Thoracic aorta (tissue), 1 donor: ENCODE results near the genes TBC1D20 and TMEM74B.

- RAMPAGE, long total RNA = no peak
These were observed 3.0 kb downstream of the ZCCHC3 start for GRCh38 chr20:300159-300952.

- RAMPAGE, long total RNA = no peak
These were observed 1.0 kb upstream of the SOX12 start for GRCh38 chr20:323945-325073.

DNA sequence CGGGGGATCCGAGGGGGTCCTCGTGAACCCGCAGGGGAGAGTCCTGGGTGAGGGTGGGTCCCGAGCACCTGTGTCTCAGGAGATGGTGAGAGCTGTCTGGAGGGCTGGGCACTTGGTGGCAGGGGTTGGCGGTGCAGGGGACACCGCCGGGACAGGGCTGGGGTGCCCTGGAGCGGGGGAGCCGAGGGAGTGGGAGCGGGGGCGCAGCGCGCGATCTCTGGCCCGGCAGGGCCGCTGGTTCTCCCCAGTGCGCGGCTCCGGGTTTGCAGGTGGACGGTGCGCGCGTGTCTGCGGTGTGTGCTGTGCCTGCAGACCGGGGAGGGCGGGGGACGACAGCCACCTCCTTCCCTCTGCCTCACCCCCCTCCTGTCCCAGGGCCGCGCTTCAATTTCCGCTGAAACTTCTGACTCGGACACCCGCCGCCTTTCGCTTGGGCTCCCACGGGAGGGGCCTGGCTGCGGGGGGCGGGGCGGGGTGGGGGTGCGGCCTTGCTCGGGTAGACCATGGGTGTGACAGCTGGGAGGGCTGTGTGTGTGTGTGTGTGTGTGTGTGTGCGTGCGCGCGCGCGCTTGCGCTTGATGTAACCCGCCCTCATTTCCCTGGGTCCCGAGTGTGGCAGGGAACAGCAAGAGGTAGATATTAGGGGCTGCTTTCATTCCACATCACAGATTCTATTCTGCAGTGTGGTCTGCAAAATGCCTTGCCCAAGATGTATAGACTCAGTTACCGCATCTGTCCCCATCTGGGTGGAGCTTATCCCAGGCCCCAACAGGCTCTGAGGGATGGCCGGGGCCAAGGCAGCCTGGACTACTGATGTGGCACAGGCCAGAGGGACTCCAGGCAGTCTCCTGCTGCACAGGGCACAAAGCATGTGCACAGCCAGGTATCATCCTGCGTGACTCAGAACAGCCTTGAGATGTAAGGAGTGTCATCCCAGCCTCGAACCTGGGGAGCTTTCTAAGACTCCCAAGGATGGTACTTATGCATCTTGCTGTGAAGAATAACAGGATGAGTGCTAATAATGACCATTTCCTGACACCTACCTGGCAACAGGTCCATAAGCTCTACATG is 1.3 kb downstream of the TRIB3 start:
- RAMPAGE, long total RNA = no peak

- RAMPAGE, long total RNA = no peak
These were observed 868 bp downstream of the RBCK1 start for GRCh38 chr20:409043-409290.

GRCh38 chr20:433515-434081 is 25.5 kb downstream of the RBCK1 start:
- RAMPAGE, long total RNA = no peak

DNA sequence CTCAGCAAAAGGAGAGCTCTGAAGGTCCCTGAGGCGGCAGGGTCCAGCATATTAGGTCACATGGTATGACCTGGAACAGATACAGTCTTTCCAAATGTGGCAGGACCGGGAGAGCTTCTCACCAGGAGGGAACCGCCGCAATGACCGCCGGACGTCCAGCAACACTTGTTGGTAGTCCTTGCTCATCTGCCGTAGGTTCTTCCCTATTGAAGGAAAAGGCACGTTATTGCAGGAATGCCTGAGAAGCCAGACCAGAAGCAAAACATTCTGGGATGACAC is 17.5 kb downstream of the TBC1D20 start:
- RAMPAGE, long total RNA = no peak

- RAMPAGE, long total RNA = no peak
These were observed at the start of gene TBC1D20 for GRCh38 chr20:462183-462765. Gene TBC1D20, minus strand, starts transcription at chr20:462533.

DNA sequence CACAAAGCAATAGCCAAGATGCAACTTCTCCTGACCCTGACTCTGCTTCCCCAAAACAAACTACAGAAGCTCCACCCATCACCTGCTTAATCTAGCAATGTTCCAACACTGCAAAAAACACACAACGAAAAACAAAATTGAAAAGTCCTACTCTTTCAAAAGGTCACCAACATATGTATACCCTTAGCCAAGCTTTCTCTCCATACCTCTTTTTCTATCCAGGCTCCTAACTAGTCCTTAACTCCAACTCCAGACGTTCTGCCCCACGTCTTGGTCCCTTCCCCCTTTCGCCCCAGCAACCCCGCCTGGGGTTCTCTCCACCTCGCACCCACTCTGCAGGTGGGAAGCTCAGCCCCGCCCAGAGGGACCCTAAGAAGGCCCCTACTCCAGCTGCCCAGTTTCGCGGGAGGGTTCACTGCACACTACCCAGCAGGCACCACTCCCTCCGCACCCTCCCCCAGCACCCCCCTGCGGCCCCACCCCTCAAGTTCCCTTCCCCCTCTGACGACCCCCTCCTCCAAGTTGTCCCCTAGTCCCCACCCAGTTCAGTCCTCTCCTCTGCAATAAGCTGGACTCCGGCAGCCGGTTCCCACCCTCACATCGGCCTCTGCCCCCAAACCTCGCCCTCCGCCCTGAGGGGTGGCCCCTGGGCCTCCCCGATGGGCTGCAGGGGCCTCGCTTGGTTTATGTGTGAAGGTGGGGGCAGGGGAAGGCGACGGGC is 582 bp downstream of the CSNK2A1 start:
- RAMPAGE, long total RNA = no peak

GRCh38 chr20:605254-606373 is 4.5 kb downstream of the TCF15 start:
- RAMPAGE, long total RNA = no peak

GRCh38 chr20:676236-676963 is 798 bp upstream of the SCRT2 start:
- RAMPAGE, long total RNA = no peak

- RAMPAGE, long total RNA = no peak
These were observed 34.5 kb upstream of the SCRT2 start for GRCh38 chr20:710135-710509.

GRCh38 chr20:821185-821409 is 12.4 kb upstream of the FAM110A start:
- RAMPAGE, long total RNA = no peak

DNA sequence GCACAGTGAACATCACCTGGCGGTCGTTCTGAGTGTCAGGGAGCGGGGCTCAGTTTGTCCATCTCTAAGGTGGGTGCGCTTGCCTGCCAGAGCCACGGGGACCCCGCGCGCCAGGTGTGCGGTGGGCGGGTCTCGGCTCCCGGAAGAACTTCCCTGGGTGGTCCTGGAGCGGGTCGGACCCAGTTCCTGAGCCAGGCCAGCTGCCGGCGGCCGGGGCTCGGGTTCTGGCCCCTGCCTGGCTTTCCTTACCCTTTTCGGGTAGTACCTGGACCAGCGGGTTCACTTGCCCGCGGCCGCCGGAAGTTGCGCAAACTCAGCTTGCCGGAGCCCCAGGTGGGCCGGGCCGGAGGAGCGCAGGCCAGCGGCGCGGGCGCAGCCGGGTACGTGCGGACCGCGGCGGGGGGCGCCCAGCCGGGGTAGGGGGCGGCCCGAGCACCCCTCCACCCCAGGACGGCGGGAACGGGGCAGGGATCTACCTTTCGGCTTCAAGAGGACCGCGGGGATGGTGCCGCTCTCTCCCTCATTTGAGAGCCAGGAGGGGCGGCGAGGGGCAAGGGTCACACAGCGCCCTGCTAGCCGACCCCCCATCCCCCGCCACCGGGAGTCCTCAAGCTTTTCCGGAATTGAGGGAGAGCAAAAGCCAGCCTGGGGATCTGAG is 7.6 kb downstream of the FAM110A start:
- RAMPAGE, long total RNA = no peak

- RAMPAGE, long total RNA = no peak
These were observed 10.3 kb downstream of the FAM110A start for GRCh38 chr20:843831-844197.

GRCh38 chr20:845967-846673 is 12.6 kb downstream of the FAM110A start:
- RAMPAGE, long total RNA = no peak

DNA sequence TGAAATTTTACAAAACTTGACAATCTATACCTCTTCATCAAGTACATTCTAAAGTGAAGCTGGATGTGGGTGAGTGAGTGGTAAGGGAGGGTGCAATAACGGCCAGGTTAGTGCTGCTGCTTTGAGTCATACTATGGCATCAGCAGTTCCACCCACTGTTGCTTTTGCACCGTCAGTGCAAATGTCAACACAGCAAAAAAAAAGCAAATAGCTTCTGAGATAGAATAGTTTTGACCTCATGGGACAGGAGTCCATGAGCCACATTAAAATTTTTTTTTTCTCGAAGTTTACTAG is 31.8 kb downstream of the PSMF1 start:
- RAMPAGE, long total RNA = no peak

DNA sequence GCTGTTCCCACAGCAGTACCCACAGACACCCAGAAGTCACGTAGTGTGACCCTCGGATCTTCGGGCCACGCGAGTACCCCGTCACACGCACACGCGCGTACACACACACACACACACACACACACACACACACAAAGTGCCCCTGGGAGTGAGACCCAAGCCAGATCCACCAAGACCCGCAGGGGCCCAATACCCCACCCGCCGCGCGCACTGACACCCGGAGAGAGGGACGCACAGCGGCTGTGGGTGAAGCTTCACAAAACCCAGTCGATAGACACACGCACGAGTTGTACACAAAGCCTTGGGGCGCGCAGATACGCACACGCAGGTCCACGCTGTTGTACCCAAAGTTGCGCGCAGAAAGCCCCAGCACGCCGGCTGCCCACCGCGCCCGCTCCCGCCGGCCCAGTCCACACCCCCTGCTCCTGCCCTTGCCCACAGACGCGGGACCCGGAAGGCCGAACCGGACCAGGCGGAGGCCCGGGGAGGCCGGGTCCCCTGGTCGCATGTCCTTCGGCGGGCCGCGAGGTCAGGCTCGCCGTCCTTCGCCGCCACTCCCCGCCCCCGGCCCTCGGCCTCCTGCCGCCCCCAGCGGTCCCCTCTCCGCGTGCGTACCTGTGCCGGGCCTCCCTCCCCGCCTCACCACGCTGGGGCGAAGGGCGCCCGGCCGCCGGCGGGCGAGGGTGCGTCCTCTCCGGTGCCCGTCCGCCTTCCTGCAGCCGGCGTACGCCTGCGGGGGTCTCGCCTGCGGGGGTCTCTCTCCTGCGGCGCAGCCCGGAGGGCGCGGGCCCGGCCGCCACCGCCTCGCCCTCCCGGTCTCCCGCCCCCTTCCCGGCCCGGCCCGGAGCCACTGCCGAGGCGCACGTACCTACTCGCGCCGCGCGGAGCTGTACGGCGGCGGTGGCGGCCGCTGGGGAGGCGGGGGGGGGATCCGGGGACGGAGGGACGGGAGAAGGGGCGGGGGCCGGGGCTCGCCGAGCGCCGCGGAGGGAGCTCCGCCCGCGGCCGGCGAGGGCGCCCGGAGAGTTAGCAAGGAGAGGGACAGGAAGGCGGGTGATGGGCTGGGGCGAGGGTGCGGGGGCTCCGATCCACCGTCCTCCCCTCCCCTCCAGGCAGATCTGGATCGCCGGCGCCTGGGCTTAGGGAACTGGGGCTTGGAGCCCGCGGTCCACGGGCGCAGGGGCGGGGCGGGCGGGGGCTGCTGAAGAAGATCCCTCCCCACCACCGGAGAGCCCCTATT is at the start of gene TMEM74B:
Gene TMEM74B, minus strand, starts transcription at position 459 of the 1,240 bp plus-strand sequence.
- RAMPAGE, long total RNA = no peak

DNA sequence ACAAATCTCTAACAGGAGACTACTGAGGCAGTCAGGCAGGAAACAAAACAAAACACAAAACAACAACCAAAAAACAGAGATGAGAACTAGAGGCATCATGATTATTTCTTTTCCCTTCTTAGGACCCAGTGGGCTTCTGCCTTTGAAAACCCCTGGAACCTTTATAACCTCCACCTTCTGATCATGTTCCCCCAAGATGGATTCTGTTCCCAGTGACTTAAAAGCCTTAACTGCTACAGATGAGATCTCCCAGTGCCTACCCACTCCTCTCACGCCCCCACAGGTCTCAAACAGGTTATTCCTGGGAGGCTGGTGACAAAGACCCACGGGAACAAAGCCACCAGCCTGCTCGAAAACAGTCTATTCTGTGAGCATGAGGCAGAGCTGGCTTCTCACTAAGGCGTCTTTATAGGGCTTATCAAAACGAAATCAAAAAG is 2.4 kb downstream of the FKBP1A start:
- RAMPAGE, long total RNA = no peak

DNA sequence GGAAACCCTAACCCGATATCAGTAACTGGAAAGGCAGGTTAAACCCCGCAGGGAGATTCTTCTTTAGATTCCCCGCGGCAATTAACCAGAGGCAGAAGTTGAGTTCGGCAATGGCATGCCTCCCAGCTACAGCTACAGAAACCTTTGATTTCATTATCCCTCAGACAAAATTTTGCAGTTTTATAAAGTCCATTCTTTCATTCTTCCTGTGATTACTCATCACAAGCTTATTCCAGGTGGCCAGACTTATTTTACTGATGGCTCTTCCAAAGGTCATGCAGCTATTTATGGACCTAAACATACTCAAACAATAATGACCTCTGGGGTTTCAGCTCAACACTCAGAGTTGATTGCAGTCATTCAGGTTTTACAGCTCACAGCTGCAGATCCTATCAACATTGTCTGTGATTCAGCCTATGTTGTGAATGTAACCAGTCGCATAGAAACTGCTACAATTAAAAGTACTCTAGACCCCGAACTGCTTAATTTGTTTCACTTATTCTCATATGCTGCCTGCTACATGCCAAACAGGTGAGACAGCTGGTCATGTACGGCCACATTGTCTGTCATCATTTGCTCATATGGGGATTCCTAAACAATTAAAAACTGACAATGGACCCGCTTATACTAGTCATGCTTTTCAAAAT is 7.1 kb upstream of the FKBP1A start:
- RAMPAGE, long total RNA = no peak

DNA sequence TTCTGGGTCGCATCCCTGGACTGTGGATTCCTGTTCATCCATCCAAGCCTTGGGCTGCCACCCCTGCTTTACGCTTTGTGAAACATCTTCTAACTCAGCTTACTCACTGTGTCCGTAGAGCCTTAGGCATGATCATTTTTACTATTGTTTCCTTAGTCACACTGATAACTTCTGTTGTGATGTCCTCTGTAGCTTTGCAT is 8.5 kb upstream of the FKBP1A start:
- RAMPAGE, long total RNA = no peak